ENCODE measurements around a stretch of chr1.

- PRO-cap, 2 experiments: peak in 1 of 2 experiments; most common plus-strand start chr1:204342960 (in 1)
These were observed 16.9 kb downstream of the PLEKHA6 start for GRCh38 chr1:204342900-204343099.

DNA sequence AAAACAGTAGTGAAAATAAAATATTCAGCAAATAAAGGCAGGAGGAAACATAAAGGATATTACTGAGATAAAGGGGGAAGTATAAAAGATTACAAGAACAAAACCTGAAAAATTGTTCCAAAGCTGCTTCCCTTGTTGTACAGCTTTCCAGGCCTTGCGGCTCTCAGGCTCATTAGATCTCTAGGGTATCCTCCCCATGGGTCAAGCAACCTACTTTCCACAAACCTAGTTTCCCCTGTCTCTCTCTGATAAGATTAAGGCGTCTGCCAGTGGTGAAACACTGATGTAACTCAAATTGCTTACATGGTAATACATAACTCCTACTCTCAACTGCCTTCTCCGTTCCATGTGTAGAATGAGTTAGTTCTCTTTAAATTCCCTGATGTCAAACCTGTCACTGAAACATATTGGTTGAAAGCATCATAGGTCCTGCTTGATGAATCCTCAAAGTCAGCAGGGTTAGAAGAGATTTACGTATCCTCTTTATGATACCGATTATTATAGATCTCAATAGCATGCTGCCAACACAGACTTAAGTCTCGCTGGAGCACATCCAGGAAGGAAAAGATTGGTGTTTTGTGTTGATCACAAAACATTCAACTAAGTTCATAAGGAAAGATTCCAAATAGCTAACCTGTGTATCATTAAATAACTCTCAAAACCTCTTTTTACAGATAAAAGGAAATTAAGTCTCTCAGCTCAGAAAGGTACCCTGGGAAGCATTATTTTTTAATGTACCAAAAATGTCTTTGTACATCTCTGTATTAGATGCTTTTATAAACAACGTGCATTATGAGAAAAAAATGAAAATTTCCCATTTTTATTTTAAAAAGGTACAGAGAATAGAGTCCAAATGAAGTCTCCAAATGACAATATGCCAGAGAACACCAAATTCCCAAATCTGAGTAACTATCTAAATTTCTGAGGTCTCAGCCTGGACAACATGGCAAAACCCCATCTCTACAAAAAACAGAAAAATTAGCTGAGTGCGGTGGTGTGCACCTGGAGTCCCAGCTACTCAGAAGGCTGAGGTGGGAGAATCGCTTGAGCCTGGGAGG lies 10.5 kb downstream of the PPP1R15B start:
- PRO-cap, 2 experiments: no peak in any of the 2 experiments

GRCh38 chr1:204410459-204411516 lies 829 bp downstream of the PPP1R15B start:
- PRO-cap, 2 experiments: peak in 2 of 2 experiments; most common plus-strand start chr1:204411041 (in 1); most common minus-strand start chr1:204411284 (in 1)

GRCh38 chr1:204465166-204466225 lies 29.1 kb downstream of the PIK3C2B start:
- PRO-cap, 2 experiments: peak in 2 of 2 experiments; most common plus-strand start chr1:204465666 (in 2); most common minus-strand start chr1:204465580 (in 1)

DNA sequence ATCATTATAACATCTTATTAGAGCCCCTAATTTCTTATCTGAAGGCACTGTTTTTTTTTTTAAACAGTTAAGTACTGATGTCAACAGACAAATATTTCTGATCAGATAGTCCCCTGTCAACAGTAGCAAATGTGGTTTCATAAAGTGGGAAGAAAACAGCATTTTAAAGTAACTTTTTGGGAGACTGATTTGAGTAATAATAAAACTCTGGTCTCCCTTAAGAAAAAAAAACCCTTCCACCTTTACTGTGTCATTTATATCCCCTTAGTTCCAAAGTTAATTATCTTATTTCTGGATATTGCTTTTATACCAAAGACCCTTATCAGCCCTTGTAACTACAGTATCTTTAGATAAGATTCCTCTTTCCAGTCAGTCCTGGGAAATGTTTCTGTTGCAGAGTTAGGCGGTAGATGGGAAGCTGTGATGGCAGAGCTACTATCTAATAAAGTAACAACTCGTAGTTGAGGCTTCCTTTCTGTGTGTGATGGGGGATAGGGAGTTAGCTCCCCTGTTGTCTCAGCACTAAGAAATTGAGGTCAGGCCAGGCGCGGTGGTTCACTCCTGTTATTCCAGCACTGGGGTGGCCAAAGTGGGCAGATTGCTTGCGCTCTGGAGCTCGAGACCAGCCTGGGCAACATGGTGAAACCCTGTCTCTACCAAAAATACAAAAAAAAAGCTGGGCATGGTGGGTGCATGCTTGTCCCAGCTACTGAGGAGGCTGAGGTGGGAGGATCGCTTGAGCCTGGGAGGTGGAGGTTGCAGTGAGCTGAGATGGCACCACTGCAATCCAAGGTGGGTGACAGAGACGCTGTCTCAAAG lies 39.9 kb downstream of the MDM4 start:
- PRO-cap, 2 experiments: no peak in any of the 2 experiments

- PRO-cap, 2 experiments: no peak in any of the 2 experiments
These were observed 34.3 kb downstream of the LRRN2 start for GRCh38 chr1:204651182-204651653.

DNA sequence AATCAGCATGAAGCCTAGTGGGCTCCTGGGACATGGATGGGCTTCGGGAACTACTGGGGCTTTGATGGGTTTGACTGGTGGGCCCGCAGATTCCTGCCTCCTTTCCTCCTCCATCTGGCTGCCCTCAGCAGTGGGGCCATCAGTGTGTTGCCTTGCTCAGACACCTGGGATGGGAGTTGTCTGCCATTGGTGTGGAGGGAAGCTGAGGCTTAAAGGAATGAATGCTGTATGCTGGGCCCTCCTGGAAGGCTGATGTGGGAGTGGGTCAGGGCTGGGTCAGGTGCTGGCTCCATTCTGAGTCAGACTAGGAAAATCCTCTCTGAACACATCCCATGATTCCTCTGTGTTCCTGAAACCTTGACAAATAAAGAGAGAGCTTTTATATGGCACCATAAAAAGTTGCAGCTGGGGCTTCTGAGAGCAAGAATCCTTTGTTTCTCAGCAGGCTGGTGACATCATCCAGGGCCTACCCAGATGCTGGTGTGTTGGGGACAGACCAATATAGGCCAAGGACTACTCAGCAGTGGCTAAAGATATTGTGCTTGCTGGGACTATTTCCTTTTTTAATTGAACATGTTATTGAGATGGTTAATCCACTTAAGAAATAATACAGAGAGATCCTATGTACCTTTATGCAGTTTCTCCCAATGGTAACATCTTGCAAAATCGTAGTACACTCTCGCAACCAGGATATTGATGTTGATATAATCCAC lies 14.4 kb downstream of the NFASC start:
- PRO-cap, 2 experiments: no peak in any of the 2 experiments

DNA sequence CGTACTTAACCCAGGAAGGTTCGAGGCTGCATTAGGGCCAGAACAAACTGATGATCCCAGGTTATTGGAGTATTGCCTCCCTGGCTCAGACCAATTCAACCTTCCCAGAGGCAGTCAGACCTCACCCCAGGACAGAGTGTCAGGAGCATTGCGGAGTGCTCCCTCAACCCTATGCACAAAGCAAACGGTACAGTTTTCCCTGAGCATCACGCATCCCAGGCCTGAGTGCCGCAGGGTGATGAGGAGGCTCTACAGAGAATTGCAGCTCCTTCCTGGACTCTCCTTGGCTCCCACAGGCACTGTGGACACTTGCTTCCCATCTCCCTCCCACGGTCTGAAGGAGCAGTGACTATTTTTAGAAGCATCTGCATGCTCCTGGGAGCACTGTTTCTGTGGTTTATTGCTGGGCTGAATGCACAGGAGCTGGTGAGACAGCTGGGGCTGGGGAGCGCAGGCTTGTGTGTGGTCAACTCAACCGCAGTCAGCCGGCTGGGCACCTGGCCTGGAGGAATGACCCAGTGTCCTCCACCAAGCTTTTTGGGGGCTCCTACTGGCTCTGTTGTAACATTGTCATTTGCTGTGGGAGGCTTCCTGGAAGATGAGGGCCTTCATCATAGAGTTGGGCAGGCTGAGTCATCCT lies 43.7 kb downstream of the NFASC start:
- PRO-cap, 2 experiments: peak in 2 of 2 experiments; most common plus-strand start position 429 of the sequence (in 2); most common minus-strand start position 280 of the sequence (in 1)

DNA sequence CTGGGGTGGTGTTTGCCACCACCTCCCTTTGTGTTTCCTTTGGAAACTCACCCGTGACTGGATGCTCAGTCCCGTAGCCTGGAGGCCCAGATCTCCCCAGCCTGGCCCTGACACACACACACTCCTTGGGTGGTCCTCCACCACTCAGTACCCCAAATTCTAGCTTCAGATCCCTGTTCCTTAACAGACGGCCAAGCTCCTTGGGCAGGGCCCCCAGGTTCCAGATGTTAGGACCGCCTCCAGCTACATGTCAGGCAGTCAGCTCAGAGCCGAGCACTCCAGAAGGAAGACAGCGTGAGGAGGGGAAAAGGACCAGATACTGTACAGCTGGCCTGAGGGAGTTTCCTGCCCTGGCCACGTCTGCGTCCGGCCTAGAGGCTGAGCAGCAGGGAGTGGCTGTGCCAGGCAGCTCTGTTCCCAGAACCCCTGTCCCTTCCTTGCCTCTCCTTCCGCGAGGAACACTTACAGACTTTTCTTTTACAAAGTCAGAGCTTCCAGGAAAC lies 45.5 kb upstream of the CNTN2 start:
- PRO-cap, 2 experiments: no peak in any of the 2 experiments

GRCh38 chr1:205037761-205037960 lies 5.4 kb upstream of the CNTN2 start:
- PRO-cap, 2 experiments: no peak in any of the 2 experiments

- PRO-cap, 2 experiments: no peak in any of the 2 experiments
These were observed 18.5 kb downstream of the CNTN2 start for GRCh38 chr1:205061512-205061997.

DNA sequence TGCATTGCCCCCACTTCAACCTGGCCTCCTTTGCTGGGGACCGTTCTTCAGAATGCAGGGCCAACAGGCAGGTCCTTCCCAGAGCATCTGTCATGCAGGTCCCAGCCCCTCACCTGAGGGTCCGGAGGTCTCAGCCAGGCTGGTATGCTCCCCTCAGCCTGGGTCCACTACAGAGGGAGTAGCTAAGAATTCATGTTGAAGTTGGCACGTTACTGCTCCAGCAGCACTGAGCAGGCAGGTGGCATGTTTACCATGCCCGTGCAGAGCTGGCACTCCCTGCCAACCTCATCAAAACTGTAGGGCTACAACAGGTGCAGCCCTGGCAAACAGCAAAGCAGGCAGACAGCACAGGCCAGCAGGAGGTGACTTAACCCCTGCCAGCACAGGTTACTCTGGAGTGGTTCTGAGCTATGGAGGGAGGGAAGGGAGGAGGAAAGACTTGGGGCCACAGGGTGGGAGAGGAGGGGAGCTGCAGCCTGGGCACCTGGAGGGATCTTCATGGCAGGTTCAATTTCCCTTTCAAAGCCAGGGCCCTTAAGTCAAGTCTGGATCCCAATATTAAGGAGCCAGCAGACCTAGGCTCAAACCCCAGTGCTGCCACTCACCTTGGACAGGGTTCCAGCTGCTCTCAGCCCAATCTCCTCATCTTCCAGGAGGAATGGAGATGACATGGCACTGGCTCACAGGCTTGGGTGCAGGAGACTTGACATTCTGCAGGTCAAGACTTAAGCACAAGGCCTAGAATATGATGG lies 46.3 kb downstream of the NUAK2 start:
- PRO-cap, 2 experiments: no peak in any of the 2 experiments

- PRO-cap, 2 experiments: no peak in any of the 2 experiments
These were observed 17.4 kb downstream of the NUAK2 start for GRCh38 chr1:205303949-205304725.

GRCh38 chr1:205448732-205449593 lies 6.9 kb downstream of the BLACAT1 start:
- PRO-cap, 2 experiments: no peak in any of the 2 experiments

DNA sequence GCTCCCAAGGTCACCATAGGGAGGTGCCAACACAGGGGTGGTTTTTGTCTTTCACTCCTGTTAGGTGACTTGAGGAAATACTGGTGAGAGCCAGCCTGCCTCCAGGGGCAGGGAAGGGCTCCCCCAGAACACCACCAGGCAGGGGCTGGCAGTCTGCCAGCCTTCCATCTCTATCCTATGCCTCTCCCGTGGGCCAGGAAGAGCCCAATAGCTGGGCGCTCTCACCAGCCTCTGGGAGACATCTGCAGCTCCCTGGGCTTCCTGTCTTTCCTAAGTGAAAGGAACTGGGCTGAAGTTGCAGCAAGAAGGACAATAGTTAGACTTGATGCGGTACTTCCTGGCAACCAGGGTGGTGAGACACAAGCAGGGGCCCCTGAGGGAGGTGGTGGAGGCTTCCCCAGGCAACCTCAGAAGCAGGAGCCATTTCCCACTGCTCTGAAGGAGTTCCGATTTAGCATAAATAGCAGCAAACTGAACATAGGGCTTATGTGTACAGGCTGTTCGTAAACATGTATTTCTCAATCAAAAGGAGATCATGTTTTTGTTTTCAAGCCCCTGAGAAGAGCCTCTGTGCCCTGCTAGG lies 14.1 kb downstream of the MFSD4A start:
- PRO-cap, 2 experiments: no peak in any of the 2 experiments

DNA sequence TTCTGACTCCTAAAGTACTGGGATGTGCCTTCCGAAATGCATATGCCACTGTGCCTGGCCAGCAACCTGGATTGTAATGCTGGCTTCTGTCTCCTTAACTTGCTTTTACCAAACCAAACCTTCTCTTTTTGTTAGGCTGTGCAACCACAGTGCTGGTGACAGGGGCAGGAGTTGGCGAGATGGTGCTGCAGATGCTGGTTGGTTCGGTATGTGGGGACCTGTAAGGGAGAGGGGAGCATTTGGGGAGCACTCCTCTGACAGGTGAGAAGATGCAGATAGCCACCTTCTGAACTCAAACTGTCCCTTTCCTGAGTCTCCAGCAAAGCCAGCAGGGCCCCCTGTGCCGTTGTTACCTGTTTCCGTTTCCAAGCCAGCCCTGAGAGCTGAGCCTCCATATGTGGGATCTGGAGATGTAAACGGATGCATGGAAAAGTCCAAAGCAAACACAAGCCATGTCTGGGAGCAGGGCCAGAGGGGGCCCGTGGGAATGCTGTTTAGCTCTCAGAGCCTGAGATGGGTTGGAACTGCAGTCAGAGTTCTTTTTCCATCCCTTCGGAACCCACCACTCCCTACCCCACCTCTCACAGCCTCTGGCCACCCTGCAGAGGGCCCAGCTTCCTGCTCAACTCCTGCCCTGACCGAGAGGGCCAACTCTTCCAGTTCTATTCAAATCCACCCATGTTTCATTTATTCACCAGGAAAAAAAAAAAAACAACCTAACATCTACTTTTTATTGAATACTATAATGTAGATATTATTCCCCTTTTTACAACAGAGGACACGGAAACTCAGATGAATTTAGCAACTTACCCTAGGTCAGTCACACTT lies 29.0 kb downstream of the MFSD4A start:
- PRO-cap, 2 experiments: no peak in any of the 2 experiments

DNA sequence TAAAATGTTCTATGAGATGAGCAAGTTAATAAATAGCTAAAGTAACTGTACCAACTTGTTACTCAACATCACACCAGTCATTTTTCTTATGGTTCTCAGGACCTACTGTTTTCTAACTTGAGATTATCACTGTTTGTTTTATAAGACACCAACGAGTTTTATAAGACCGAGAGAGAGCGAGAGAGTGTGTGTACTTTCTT lies 12.4 kb downstream of the ELK4 start:
- PRO-cap, 2 experiments: no peak in any of the 2 experiments

- PRO-cap, 2 experiments: peak in 2 of 2 experiments; most common plus-strand start chr1:205631186 (in 1); most common minus-strand start chr1:205631467 (in 2)
These were observed 556 bp downstream of the ELK4 start for GRCh38 chr1:205630968-205631942.

DNA sequence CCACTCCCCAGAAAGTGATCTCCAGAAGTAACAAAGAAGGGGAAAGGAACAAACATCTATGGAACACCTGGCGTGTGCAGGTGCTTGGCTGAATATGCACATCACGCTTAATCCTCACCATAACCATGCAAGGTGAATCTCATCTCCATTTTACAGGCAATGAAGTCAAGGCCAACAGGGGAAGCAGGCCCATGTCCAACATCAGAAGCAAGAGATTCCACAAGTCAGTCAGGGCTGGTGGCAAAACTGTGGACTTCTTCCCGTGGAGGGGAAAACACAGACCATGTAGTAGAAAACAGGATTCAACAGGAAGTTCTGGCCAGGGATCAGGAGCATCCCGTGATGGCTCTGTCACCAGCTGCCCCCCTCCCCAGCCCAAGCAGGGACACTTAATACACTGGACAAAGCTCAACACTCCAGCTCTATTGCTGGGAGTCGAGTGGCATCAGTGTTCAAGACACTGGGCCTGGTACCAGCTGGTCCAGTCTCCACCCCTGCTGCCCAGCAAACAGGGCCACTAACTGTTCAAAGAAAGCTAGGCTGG lies 3.8 kb downstream of the SLC45A3 start:
- PRO-cap, 2 experiments: no peak in any of the 2 experiments

- PRO-cap, 2 experiments: no peak in any of the 2 experiments
These were observed 26.1 kb downstream of the NUCKS1 start for GRCh38 chr1:205723789-205724280.

Data from heart right ventricle (tissue), 2 donors.